UCH-1 (cell line): ENCODE measurements around a stretch of chr6.

GRCh38 chr6:151455715-151456306, 3.5 kb downstream of the ARMT1 start:
- RRBS: no CpG with 5 or more reads among the region's 10 CpGs

- RRBS: 28% methylated on average over 1 of the region's 8 CpGs
Observed at GRCh38 chr6:151493123-151493576, 667 bp upstream of the CCDC170 start.

DNA sequence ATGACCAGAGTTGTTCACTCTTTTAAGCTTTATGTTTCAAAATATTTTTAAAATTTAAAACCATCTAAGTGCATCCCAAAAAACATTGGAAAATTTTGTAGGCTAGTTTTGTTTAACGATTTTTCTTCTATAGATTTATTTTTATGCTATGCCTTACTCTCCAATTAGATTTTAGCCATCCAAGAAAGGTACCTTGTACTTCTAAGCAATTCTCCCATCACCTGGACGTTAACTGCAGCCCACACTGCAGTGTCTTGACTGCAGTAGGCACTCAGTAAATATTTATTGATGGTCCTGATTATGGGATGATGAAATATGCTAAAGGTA, 149.6 kb upstream of the ESR1 start:
- RRBS: no CpG with 5 or more reads among the region's 2 CpGs

- RRBS: 2% methylated on average over 8 of the region's 49 CpGs
Observed at GRCh38 chr6:152301477-152302755, 335.2 kb downstream of the SYNE1 start.

- RRBS: no CpG with 5 or more reads among the region's 8 CpGs
Observed at GRCh38 chr6:152316078-152316565, 321.0 kb downstream of the SYNE1 start.

GRCh38 chr6:152695594-152696063, 2.1 kb upstream of the MYCT1 start:
- RRBS: no CpG with 5 or more reads among the region's 1 CpG

DNA sequence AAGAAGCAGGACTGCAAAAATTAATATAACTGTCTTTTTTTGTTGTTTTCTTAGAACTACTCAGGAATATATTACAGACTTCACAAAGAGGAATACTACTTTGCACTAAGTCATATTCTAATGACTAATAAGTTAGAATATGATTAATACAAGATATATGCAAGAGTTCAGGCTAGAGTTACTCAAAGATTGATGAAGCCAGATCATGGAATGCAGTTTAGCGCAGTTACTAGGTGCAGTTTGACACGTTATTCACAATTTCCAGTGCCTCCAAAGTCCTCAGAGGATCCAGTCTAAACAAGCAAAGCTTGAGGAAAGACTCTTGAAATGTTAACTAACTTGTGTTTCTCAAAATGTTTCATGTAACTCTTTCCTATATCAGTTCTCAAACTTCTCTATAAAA, 1.2 kb upstream of the MYCT1 start:
- RRBS: no CpG with 5 or more reads among the region's 2 CpGs

GRCh38 chr6:152700445-152700762, 2.7 kb downstream of the MYCT1 start:
- RRBS: no CpG with 5 or more reads among the region's 4 CpGs

DNA sequence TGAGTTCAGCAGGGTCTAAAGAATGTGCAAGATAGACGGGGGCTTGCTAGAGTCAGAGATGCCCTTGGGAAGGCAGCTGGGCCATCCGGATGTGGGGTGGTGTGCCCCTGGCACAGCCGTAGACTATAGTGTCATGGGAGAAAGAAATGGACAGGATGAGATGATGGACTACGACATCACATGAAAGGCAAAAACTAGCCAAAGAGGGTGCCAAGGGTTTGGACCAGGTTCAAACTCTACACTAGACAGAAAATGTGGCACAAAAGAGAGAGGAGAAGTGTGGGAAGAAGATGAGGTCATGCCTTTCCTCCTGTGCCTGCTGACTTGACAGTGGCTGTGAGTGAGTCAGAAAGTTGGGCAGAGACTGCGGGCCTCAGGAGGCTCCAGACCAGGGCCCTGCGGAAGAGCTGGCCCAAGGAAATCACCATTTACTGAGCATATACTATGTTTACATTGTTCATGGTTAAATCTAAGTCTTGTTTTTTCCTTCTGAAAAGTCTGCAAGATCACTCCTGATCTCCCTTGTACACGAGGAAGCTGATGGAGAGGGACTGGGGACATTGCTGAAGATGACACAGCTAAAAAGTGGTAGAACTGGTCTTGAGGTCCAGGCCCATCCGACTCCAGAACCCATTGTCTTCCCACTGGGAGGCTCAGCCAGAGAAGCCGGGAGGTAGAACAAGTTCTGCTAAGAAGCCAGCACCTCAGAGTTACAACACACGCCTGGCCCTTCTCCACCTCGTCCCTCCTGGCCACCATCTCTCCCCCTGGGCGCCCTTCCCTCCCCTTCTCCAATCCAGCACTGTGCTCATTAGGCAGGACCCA, 35.7 kb downstream of the CNKSR3 start:
- RRBS: no CpG with 5 or more reads among the region's 12 CpGs

DNA sequence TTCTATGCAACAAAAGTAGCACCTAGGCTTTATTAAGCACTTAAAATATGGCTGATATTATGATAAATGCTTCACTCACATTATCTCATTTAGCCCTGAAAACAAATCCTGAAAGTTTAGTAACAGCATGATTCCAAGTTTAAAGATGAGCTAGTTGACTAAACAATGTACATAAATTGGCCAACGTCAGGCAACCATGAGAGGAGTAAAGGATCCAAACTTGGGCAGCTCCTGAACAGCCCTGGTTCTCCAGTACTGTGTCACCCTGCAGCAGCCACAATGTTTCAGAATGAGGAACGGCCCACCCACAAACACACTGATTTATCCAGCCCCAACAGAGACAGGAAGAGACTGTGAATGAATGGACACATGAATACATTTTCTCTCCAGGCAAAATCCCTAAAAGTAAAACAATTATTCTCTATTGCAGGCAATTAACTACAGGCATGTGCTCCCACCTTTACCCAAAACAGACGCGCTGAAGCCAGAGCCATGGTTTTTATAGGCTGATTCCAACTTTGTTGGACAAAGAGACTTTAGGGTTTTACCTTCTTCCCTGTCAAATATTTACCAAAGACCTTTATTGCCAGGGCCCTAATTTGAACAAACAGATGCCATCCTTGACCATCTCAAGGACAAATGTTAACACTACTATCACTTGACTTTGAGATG, 23.1 kb downstream of the CNKSR3 start:
- RRBS: no CpG with 5 or more reads among the region's 4 CpGs

GRCh38 chr6:154501182-154501827, 9.2 kb downstream of the CNKSR3 start:
- RRBS: no CpG with 5 or more reads among the region's 9 CpGs

DNA sequence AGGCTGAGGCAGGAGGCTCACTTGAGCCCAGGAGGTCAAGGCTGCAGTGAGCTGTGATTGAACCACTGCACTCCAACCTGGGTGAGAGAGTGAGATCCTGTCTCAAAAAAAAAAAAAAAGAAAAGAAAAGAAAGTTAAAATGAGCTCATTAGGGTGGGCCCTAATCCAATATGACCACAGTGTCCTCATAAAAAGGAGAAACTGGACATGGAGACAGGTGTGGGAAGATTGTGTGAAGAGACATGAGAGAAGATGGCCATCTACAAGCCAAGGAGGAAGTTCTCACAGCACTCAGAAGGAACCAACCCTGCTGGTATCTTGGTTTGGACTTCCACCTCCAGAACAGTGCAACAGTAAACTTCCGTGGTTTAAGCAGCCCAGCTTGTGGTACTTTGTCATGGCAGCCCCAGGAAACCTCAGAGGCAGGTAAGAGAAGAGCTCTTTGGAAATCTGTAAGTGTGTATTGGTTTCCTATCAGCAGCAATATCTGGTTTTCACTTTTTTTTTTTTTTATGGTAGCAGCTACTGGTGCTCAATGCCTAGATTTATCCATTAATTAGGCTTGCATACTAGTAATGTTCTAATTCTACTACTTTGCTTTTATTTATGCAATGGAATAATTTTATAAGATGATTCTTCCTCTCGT, 16.5 kb upstream of the CNKSR3 start:
- RRBS: no CpG with 5 or more reads among the region's 2 CpGs

- RRBS: no CpG with 5 or more reads among the region's 6 CpGs
Observed at GRCh38 chr6:154765893-154766836, 32.9 kb downstream of the SCAF8 start.

DNA sequence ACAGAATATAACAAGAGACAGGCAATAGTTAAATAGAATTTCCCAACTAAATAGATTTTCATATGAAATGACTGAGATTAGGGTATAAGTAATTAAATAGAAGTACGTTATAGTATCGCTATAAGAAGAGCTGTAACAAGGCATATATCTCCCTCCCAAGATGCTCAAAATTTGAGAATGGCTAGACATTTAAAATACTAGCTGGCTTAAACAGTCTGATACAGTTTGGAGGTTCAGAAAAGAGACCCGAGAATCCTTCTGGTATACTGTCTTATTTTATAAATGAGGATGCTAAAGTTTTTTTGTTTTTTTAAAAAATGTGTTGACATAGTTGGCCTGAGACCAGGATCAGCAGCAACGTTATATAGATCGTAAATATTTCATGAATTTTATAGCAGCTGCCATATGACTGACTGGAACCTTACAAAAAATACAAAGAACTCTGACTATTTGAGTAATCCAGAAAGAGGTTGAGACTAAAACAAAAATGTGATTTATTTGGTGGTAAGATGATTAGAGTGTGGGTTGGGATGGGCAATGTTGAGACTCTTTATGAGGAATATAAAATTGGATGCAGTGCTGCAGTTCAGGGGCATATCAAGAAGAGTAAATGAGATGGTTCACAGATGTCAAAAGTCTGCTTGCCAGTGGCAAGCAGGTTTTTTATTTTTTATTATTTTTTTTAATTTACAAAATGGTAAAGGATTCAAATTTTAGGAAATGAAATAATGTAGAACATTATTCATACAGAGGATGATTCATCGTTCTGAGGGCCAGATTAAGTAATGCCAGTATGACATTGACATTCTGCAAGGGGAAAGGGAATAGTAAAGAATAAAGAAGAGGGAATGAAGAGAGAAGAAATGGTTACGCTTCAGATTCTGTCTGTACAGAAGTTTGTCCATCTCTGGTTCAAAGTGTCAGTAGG, 58.4 kb downstream of the SCAF8 start:
- RRBS: no CpG with 5 or more reads among the region's 7 CpGs

DNA sequence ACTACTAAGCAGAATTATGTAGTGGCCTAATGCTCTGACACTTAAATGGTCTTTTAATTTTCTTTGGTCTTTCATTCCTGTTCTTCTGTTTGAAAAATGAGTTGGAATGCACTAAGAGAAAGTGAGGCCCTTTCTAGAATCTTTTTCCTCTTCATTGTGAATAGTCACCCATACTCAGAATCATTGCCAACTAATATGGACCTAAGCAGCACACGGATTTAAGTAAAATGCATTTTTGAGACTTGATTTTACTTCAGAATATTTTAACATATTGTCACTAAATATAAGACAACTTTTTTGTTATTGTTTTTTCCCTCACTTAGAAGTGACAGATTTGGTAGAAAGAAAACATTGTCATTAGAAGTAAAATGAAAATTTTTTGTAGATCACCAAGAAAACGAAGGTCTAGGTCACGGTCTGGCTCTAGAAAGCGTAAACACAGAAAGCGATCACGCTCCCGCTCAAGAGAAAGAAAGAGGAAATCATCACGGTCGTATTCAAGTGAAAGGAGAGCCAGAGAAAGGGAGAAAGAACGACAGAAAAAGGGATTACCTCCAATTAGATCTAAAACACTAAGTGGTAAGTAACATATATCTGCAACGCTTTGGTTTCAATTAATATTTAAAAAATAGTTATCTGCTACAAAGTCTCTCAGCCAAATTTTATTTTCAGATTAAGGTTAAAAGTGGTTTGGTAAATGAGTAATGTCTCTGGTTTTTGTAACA, 76.6 kb downstream of the SCAF8 start:
- RRBS: no CpG with 5 or more reads among the region's 11 CpGs

GRCh38 chr6:154872283-154872785, 122.8 kb upstream of the TIAM2 start:
- RRBS: no CpG with 5 or more reads among the region's 8 CpGs

GRCh38 chr6:155013527-155013945, 18.4 kb downstream of the TIAM2 start:
- RRBS: no CpG with 5 or more reads among the region's 3 CpGs

- RRBS: no CpG with 5 or more reads among the region's 1 CpG
Observed at GRCh38 chr6:155253270-155253966, 10.4 kb upstream of the CLDN20 start.

DNA sequence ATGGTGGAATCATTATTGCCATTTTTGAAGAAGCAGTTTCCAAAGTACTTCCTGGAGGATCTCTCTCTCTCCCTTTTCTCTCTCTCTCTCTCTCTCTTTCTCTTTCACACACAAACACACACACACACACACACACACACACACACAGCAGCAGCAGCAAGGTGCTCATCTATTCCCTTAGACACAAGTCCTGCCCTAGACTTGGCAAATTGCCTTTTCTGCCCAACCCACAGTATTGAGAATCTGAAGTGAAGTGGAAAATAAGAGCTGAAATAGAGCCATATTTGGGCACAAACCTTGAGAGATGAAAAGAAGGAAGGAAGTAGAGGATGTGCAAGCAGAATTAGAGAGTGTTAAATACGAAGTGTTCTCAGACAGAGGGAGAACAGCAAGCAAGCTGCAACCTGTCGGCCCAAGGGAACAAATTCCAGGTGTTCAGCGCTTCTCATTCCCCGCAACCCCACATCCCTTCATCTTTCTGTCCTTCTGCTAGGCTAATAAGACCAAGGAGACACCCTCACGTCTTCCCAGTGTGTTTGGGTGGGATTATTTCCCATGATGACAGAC, 557.5 kb upstream of the NOX3 start:
- RRBS: no CpG with 5 or more reads among the region's 5 CpGs

DNA sequence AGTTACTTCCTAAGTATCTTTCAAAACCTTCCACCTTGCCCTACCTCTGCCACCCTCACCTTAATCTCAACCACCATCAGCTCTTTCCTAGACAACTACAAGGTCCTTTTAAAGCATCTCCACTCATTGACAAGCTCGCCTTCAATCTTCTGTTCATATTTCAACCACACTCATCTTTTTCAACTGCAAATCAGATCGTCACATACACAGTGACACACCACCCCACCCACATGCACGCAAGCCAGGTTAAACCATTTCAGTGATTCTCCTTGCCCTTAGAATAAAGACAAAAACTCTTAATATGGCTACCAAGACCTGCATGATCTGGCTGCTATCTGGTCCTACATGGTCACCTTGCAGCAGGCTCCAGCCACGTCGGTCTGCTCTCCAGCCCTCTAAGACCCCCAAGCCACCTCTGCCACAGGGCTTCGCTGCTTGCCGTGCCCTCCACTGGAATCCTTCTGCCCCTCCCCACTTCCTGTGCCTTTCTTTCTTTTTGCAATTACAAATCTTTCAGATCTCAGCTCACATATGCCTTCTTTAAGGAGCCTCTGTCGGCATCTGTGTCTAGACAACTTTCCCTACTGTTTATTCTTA, 507.4 kb upstream of the ARID1B start:
- RRBS: no CpG with 5 or more reads among the region's 8 CpGs